Gastroesophageal sphincter (tissue), 4 donors: ENCODE data around the gene CNTN6.

DNA sequence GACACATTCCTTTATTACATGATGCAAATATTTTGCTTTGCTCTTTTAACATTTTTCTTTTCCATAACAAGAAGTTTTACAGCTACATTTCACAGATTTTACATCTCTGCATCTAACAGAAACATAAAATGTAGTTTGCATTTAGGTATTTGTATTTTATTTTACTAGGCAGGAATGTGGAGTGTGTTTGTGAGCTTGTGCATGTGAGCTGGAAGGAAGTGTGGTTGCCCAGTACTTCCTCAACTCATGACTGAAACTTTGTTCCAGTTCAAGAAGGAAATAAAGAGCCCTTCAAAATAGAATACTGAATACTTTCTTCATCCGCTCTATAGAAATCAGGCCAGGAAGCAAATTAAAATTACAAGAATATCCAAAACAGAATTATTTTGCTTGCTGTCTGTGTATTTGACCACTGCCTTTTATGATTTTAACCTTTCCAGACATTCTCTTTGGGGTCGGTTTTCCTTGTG, 81.3 kb downstream of the CHL1 start:
- PRO-cap, result no peak
- RAMPAGE, long total RNA, 4 experiments, result no peak in any of the 4 experiments

DNA sequence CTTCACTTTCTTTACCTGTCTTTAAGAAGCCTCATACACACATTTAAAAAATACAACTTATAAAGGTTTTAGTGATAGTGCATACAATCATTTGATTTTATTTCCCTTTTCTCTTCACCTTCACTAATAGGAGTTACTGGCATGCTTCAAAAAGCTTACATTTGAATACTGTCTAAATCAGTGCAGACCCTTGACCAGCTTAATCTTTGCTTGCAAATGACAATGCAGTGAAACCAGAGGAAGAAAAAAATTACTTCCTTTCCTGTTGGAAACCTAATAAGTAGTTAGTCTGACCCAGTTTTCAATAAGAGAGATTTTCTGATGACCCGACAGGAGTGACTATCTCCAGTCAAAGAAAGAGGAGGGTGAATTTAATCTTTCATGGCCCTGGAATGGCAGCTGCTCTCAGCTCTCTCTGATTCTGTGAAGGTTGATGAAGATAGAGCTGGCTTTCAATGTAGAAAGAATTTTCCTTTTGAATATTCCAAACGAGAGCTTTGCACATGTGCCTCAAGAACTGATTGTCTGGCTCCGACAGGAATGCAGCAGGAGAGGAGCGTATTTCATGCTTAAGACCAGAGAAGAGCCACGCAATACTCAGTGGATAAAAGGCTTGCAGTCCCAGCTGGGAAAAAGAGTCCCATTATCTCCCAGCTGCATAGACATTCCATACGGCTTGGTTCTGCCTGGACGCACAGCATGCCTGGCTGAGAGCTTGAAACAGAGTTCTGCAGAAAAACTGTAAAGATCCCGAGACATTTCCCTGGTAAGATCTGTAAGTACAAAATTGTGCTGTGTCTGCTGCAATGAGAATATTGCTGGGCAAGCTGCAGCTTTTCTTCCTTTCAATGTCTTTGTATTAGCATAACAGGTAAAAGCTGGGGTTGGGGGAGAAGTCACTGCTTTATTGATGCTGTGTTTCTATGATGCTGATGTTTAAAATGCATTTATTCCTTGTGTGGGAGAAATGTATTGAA, at the start of gene CNTN6:
Gene CNTN6, plus strand, starts transcription at position 670 of the 977 bp plus-strand sequence.
- PRO-cap, result no peak
- RAMPAGE, long total RNA, 4 experiments, result no peak in any of the 4 experiments

- PRO-cap, result unidirectional peak, minus-strand start at chr3:2099284
- RAMPAGE, long total RNA, 4 experiments, result no peak in any of the 4 experiments
These were observed 496 bp downstream of the CNTN4 start for GRCh38 chr3:2099039-2099684.

- PRO-cap, result unidirectional peak, plus-strand start at chr3:3799769
- RAMPAGE, long total RNA, 4 experiments, result start-site peak on the plus strand in 1 of 4 experiments, at chr3:3799833-3799853 at its widest, 7 reads per replicate
These were observed 659 bp downstream of the LRRN1 start for GRCh38 chr3:3799547-3800632.

DNA sequence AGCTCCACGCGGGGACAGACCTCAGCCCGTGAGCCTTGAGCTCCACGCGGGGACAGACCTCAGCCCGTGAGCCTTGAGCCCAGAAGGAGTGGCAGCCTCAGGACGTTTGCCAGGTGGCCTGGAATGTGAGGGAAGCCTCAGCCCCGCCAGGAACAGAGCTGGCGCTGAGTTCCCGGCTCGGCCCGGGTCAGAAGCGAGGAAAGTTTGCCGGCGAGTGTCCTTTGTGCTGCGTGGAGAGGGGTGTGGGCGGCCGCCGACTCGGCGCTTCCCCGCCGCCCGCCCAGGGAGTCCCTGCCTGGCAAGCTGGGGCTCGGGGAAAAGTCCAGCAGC, 1.4 kb downstream of the LRRN1 start:
- PRO-cap, result no peak
- RAMPAGE, long total RNA, 4 experiments, result no peak in any of the 4 experiments

- PRO-cap, result no peak
- RAMPAGE, long total RNA, 4 experiments, result start-site peak on the minus strand in 1 of 4 experiments, at chr3:4337086-4337171 at its widest, 6 reads per replicate
These were observed 33.8 kb downstream of the SETMAR start for GRCh38 chr3:4336792-4337471.

DNA sequence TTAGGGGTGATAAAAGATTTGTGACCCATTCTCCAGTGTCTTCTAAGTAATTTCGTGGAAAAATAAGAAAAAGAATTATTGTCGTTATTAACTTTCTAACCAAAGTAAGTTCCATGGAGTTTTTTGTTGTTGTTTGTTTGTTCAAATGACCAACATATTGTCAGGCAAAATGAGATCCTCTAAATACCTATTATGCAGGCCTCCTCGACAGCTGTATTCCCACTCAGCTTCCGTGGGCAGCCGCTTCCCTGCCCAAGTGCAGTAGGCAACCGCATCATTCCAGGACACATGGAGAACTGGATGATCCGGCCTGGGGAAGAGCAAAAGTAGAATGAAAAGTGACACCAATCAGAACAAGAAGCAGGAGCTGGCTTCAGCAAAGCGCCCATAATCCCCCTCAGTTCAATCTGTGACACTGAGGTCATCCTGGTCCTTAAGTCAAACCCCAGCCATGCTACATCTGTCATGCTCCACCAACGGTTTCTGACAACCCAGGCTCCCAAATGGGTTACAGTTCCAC, 49.2 kb downstream of the SUMF1 start:
- PRO-cap, result unidirectional peak, minus-strand start at position 298 of the sequence
- RAMPAGE, long total RNA, 4 experiments, result no peak in any of the 4 experiments

DNA sequence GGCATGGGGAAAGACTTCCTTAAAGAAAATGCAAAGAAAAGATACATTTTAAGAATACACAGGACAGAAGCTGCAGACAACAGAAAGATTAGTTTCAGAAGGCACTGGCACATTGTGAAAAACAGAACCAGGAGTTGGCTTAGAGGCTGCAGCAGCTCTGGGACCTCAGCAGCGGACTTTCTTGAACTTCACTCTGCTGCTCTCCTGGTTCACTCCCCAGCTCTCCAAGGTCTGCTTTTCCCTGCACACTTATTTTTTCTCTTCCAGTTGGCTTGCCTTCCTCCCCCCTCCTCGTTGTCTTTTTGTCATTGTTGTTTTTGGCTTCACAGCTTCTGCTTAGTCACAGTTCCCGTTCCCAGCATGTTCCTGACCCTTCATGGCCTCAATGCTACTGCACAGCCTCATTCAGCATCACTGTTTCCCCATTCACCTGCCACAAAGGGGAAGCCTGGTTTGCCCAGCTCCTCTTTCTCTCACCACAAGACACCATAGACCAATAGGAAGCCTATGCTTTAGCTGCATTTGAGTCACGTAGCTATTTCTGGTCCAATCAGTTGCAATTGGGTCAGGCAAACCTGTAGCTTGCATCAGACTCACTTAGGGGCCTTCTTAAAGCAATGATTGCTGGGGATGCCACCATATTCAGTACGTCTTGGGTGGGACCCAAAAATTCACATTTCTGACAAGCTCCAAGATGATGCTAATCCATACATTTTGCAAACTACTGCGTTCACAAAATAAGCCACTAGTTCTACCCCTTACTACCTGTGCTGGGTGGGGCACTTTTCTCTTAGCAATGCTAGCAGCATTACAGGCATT, 7.7 kb upstream of the SUMF1 start:
- PRO-cap, result no peak
- RAMPAGE, long total RNA, 4 experiments, result no peak in any of the 4 experiments

GRCh38 chr3:4683195-4683994, 190.2 kb downstream of the ITPR1 start:
- PRO-cap, result no peak
- RAMPAGE, long total RNA, 4 experiments, result no peak in any of the 4 experiments

GRCh38 chr3:4716634-4717321, 223.6 kb downstream of the ITPR1 start:
- PRO-cap, result no peak
- RAMPAGE, long total RNA, 4 experiments, result no peak in any of the 4 experiments

- PRO-cap, result no peak
- RAMPAGE, long total RNA, 4 experiments, result no peak in any of the 4 experiments
These were observed 224.2 kb downstream of the ITPR1 start for GRCh38 chr3:4717322-4717862.

GRCh38 chr3:4750701-4751706, 228.2 kb upstream of the BHLHE40 start:
- PRO-cap, result bidirectional peak, plus-strand start at chr3:4751799, minus-strand start at chr3:4751618
- RAMPAGE, long total RNA, 4 experiments, result no peak in any of the 4 experiments

DNA sequence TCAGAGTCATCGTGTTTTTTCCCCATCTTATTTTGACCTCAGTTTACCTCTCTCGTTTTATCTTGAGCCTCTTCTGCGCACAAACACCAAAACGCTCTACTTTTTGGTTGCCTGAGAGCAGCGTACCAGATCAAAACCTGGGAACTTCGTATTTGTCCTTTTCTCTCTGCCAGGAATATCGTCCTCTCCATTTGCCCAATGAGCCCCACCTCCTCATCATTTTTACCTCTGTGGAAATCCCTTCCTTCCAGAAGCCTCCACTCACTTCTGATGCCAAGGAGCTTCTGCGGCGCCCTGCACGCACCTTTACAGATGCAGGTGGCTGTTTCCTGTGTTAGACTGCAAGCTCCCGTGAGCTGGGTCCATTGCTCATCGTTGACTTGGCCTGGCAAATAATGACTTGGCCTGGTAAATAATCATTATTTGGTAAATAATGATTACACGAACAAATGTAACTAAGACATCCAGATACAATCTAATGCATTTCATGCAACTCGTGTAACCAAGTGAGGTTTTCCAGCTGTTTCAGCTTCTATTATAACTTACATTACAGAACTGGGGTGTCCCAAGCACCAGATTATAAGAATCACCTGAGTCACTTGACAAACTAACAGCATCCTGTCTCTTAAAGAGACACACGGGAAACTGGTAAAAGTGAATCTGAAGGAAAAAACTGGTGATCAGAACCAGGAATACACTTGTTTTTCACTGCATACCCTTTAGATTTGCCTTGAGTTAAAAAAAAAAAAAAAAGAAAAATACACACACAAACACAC, 92.1 kb upstream of the BHLHE40 start:
- PRO-cap, result no peak
- RAMPAGE, long total RNA, 4 experiments, result no peak in any of the 4 experiments

GRCh38 chr3:4982179-4982628, 3.0 kb downstream of the BHLHE40 start:
- PRO-cap, result no peak
- RAMPAGE, long total RNA, 4 experiments, result no peak in any of the 4 experiments

- PRO-cap, result no peak
- RAMPAGE, long total RNA, 4 experiments, result no peak in any of the 4 experiments
These were observed 16.2 kb downstream of the BHLHE40 start for GRCh38 chr3:4995354-4996019.

DNA sequence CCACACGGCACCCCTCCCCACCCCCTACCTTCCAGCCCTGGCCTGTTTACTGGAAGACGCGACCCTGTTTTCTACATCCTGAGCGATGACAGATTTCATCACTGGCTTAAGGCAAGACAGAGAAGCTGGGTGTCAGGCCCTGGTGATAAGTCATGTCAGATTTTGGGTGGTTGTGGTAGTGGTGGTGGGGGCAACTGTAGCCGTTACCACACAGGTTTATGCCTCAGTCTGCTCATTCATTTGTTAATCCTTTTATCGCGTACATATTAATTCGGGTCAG, 23.3 kb downstream of the BHLHE40 start:
- PRO-cap, result no peak
- RAMPAGE, long total RNA, 4 experiments, result no peak in any of the 4 experiments

- PRO-cap, result no peak
- RAMPAGE, long total RNA, 4 experiments, result no peak in any of the 4 experiments
These were observed 66.9 kb upstream of the ARL8B start for GRCh38 chr3:5055240-5055562.

- PRO-cap, result no peak
- RAMPAGE, long total RNA, 4 experiments, result no peak in any of the 4 experiments
These were observed 66.4 kb upstream of the ARL8B start for GRCh38 chr3:5055563-5056204.

DNA sequence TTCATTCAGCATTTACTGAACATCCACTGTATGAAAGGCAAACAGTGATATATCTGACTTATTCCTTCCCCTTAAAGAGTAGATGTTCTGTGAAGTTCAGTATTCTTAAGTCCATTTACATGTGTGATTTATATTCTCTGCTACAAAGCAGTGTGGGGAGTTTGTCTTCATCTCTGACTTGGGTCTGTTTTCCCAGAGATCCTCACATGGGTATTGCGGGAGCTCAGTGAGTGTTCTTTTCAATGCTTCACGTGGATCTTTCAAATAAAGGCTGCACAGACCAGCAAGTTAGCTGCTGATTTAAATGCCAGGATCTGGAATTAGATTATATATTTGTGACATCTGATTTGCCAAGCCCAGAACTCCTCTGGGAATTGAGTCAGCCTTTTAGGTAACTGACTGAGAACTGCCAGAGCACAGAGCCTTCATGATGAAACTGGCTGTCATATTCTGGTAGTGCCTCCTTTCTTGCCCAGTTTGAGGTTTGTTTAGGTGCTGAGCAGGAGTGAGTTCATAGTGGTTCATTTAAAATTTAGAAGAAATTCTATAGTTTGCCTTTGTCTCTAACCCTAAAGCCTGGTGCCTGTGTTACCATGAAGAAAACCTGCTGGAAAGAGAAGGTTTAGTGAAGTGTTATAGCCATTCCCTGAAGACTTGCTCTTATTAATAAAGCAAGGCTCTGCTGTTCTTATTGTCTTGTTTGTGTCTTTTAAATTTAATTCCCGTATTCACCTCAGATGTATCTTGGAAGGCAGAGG, 14.8 kb downstream of the EDEM1 start:
- PRO-cap, result no peak
- RAMPAGE, long total RNA, 4 experiments, result no peak in any of the 4 experiments

GRCh38 chr3:5216264-5217366, 29.1 kb downstream of the EDEM1 start:
- PRO-cap, result no peak
- RAMPAGE, long total RNA, 4 experiments, result no peak in any of the 4 experiments